Frontal cortex (tissue), 2 donors: ENCODE data around the genes SLAMF9, IGSF8, CASQ1, ITLN1 and F11R.

GRCh38 chr1:159924212-159924904 lies 949 bp downstream of the TAGLN2 start:
- RAMPAGE, long total RNA: no peak

- RAMPAGE, long total RNA: no peak
These were observed at the start of gene SLAMF9 for GRCh38 chr1:159954131-159954684. Gene SLAMF9 (minus strand): TSS chr1:159954237.

- RAMPAGE, long total RNA: no peak
These were observed 17.1 kb upstream of the SLAMF9 start for GRCh38 chr1:159970880-159971765.

DNA sequence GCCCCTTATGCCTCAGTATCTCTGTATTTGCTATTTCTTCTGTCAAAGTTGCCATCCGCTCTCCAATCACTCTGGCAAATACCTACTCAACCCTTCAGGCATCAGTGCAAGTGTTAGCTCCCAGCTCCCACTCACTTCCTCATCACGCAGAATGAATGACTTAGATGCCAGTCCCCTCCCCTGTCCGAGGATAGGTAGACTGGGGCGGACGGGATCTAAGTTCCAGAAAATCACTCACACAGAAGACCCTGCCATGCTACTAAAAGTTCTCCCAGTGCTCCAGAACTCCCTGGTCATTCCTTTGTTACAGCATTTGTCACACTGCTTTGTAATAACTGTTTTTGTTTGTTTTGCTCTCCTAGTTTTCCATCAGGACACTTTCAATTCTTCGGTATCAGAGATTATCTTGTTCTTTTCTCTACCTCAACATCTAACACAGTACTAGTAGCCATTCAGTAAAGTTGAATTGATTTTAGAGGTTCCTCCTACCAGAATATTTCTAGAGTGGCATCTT lies 786 bp upstream of the PIGM start:
- RAMPAGE, long total RNA: no peak

DNA sequence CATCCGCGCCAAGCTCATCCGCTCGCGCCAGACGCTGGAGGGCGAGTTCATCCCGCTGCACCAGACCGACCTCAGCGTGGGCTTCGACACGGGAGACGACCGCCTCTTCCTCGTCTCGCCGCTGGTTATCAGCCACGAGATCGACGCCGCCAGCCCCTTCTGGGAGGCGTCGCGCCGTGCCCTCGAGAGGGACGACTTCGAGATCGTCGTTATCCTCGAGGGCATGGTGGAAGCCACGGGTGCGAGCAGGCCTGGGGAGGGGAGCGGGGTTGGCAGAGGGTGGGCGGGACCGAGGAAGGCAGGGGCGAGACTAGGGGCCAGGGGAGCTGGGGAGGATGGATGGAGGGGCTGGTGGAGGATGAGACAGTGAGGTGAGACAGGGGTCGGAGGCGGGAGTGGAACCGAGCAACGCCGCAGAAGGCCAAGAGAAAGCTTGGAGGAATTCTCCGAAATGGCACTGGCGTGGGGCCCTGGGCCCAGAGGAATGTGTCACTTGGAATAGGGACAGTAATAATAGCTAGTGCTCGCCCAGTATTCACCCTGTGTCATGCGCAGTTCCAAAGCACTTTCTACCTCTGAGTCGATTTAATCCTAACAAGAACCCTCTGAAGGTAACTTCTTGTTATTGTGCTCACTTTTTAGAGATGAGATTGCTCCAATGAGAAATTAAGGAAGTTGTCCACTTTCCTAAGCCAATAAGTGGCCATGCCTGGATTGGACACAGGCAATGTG lies 3.5 kb downstream of the KCNJ9 start:
- RAMPAGE, long total RNA: no peak

- RAMPAGE, long total RNA: no peak
These were observed at the start of gene IGSF8 for GRCh38 chr1:160098307-160098979. Gene IGSF8 (minus strand): TSS chr1:160098619.

- RAMPAGE, long total RNA: no peak
These were observed 10.0 kb upstream of the ATP1A4 start for GRCh38 chr1:160141287-160141954.

DNA sequence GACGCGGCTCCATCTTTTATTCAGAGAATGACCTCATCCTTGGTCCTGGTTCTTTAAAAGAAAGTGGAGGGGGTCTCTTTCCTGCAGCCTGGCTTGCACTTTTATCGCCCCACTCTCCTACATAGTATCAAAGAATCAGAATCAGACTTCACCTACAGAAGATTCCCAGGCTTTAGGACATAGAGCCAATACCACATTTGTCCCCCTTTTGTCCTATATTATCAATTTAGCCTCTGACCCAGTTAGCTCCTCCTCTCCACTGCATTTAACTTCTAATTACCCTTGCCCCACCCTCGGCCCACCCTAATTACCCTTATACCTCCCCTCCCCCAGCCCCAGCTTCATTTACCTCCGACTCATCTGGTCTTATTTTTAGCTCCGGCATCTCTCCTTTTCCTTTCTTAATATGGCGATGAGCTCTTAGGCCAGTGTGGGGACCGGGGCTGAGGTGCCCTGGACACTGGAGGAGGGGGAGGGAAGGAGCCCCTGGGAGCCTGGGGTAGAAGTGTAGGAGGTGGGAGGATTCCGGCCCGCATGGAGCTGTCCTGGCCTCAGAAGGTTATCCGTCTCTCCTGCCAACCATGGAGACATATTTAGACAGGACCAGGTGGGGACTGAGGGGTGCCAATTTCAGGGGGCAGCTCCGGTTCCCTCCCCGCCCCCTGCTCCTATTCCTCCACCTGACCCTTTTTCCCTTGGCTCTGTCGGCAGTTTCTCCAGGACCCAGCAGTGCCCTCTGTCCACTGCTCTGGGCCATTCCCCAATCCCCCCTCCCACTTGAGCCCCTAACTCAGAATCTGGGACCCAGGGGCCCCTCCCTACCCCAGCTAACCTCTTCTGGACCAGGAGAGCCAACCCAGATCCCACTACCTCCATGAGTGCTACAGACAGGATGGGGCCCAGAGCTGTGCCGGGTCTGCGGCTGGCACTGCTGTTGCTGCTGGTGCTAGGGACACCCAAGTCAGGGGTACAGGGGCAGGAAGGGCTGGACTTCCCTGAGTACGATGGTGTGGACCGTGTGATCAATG lies at the start of gene CASQ1:
Gene CASQ1 (plus strand): TSS at position 698 of the 1,028 bp plus-strand sequence.
- RAMPAGE, long total RNA: no peak

- RAMPAGE, long total RNA: no peak
These were observed 8.6 kb downstream of the PEA15 start for GRCh38 chr1:160213463-160214415.

DNA sequence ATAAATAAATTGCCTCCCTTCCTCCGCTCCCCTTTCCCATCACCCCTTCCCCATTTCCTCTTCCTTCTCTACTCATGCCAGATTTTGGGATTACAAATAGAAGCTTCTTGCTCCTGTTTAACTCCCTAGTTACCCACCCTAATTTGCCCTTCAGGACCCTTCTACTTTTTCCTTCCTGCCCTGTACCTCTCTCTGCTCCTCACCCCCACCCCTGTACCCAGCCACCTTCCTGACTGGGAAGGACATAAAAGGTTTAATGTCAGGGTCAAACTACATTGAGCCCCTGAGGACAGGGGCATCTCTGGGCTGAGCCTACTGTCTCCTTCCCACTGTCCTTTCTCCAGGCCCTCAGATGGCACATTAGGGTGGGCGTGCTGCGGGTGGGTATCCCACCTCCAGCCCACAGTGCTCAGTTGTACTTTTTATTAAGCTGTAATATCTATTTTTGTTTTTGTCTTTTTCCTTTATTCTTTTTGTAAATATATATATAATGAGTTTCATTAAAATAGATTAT lies 8.4 kb upstream of the NHLH1 start:
- RAMPAGE, long total RNA: no peak

GRCh38 chr1:160429657-160430125 lies 29.3 kb downstream of the VANGL2 start:
- RAMPAGE, long total RNA: no peak

- RAMPAGE, long total RNA: no peak
These were observed 23.4 kb downstream of the SLAMF6 start for GRCh38 chr1:160499679-160500083.

DNA sequence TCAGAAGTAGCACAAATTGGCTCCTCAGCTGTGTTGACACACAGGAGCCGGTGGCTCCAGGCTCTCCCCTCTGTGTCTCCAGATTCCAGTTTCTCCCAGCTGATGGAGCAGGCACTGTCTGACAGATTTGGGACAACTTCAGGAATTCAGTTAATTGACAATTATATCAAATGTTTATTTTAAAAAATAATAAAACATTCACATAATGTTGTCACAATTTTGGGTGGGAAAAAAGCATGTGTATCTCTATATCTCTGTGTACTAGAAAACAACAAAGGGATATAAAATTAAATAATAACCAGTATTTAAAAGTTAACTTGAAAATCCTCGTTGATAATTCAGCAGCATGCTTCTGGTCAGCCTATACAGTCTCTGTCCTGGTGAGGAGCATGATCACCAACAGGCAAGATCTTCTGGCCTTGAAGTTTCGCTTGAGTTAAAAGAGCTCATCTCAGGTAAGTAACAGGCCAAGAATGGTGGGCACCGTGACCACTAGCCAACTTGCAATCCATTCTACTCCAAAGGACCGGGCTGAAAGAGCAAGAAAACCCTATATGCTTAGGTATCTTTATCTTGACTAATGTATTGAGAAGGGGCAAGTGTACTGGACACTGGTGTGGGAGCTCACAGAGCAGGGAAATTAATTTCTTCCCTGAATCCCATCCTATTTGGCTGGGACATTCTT lies 31.9 kb upstream of the SLAMF1 start:
- RAMPAGE, long total RNA: no peak

GRCh38 chr1:160708159-160708470 lies 3.5 kb downstream of the CD48 start:
- RAMPAGE, long total RNA: no peak

- RAMPAGE, long total RNA: no peak
These were observed 3.4 kb downstream of the SLAMF7 start for GRCh38 chr1:160742391-160742938.

GRCh38 chr1:160767629-160768301 lies 28.2 kb upstream of the LY9 start:
- RAMPAGE, long total RNA: no peak

DNA sequence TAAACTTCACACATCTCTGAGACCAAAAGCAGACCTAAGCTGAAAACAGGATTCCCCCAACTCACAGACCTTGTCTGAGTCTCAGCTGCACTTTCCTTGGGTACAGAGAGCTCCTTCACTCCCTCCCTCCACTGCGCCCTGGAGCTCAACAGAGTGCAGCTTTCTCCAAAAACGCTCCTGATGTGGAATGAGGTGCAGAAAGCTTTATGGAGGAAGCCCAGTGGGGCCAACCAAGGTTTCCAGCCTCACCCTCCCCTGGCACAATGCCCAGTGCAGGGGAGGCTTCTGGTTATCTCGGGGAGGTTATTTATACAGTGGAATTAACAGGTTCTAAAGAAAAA lies at the start of gene ITLN1:
Gene ITLN1 (minus strand): TSS at position 189 of the 341 bp plus-strand sequence.
- RAMPAGE, long total RNA: no peak

DNA sequence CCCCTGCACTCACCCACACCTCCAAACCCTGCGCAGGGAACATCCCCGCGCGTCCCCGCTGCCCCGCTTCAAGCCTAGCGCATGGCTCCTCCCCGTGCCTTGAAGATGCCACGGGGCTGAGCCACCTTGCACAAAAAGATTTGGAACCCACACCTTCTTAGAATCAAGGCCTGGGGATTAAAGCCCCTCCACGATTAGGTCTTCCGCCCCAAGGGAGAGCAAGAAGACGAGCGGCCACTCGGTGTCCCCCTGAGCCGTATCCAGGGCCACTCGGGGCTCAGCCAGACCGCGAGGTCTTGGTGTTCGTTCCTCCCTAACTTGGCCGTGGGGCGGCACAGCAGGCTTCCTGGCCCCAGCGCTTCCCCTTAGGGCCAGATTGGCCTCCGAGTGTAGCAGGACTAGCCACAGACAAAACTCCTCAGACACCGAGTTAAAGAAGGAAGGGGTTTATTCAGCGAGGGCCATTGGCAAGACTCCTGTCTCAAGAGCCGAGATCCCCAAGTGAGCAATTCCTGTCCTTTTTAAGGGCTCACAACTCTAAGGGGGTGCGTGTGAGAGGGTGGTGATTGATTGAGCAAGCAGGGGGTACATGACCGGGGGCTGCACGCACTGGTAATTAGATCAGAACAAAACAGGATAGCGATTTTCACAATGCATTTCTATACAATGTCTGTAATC lies 27.5 kb upstream of the ITLN2 start:
- RAMPAGE, long total RNA: no peak

DNA sequence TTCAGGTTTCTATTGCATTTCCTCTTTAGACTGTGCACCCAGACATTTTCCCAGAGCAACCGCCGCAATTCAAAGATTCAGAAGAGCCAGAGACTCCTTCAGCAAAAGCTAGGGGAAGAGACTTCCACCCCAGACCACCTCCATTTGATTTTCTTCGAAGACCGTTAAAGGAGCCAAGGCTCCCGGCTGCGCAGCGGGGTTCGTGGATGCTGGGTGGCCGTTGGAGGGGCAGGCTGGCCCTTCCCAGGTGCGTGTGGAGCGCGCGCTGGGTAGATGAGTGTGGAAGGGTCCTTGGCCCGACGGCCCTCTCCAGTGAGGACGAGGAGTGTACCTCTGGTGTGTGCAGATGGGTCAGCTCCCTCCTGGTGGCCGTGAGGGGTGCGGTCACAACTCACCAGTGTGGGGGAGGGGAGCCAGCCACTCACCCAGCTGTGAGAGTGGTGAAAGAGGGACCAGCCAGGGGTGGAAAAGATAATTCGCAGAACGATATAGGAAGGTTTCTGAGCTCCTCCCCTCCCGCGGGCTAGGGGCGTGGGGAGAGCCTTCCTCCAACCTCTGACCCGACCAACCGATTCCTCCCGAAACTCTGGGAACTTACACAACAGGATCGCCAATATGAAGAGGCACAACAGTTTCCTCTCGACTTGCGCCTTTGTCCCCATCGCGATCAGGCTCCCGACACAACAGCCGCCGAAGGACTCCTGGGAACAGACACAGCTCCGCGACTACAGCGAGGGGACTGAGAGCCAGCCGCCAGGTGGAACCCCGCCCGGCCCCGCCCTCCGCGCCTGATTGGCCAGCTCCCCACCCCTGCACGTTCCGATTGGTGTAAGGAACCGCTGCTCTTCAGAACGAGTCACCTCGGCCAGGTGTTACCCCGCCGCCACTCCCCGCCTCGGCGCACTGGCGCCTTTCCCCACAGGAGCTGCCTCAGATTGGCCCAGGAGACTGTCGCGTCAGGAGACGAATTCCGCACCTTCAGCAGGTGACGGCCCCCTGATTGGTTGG lies at the start of gene F11R:
Gene F11R (minus strand): TSS at position 741 of the 1,008 bp plus-strand sequence.
- RAMPAGE, long total RNA: no peak

- RAMPAGE, long total RNA: no peak
These were observed 660 bp downstream of the USF1 start for GRCh38 chr1:161044883-161045750.